ENCODE results near the gene ZNF684.

DNA sequence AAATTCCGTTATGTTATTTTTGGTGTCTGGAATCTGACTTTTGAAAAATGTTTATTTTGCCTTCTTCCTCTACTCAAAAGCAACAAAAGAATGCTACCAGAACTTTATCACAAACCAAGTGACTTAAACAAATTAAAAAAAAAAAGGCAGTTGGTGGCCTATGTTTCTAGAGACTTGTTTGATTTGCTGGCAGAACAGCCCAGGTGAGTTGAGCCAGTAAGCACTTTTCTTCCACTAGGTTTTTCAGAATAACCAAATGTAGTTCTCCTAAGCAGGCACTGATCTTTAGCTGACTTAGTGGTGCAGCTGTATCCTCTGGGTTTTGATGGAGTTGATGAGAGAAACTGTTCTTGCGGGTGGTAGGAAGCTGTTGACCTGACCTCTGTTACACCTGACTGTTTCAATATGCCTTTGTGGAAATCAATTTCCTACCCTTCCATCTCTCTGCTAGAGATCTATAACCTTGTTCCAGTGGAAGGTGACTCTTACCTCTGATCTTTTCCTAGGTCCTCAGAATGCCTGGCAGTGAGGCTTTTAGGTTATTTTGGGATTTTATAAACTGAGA, 51.7 kb upstream of the MACF1 start:
CAGE:
- cytosol, long polyA minus RNA = no peak
- cytosol, long polyA plus RNA = no peak
- long polyA plus RNA = no peak
- nucleus, long polyA minus RNA = no peak
- nucleus, long polyA plus RNA = no peak

DNA sequence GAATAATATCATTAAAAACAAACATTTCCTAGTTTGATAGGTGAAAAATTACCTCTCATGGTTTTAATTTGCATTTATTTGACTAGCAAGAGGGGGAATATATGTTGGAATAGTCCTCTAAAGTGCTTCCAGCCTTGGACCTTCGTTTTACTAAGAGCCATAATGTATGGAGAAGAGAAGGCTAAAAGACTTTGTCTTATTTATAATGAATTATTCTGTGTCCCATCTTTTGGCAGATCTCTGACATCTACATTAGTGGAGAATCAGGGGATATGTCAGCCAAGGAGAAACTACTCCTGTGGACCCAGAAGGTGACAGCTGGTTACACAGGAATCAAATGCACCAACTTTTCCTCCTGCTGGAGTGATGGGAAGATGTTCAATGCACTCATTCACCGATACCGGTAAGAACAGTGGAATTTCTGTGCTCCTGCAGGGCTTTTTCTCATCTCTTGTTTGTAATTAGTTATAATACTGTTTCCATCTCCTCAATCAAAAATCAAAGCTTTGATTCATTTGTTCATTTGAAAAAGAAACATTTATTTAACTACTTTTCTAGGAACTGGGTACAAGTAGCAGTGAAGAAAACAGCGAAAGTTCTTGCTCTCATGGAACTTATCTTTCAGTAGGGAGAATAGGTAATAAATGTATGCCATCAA, 77.6 kb downstream of the MACF1 start:
CAGE:
- cytosol, long polyA minus RNA = no peak
- cytosol, long polyA plus RNA = no peak
- long polyA plus RNA = no peak
- nucleus, long polyA minus RNA = no peak
- nucleus, long polyA plus RNA = no peak

DNA sequence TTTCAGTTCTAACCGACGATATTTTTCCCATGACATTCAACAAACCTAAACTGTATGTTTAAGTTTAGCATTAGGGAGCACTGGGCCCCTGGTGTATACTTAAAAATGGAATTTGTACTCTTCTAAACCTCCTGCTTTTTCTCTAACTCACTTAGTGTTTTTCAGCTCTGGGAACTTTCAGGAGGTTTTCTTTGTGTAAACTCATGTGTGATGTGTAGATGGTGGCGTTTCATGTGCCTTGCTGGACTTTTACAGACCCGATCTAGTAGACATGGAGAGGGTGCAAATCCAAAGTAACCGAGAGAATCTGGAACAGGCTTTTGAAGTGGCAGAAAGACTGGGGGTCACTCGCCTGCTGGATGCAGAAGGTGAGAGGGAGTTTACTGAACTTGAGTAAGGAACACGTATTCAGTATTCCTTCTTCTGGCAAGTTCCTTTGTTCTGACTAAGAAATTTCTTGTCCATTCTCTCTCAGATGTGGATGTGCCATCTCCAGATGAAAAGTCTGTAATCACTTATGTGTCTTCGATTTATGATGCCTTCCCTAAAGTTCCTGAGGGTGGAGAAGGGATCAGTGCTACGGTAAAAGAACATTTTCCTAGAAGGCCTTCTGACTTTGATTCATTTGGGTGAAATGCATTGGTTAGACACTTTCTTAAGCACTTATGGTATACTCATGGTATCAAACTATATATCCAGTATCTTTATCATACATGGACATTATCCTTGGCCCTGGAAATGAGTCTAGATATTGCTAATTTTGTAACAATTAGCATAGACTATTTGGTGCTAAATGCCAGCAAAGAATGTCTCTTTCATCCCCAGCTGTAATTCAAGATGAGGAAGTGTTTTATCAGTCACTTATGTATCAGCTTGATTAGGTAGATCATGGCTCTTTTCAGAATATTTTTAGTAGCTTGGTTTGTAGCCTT, 78.7 kb downstream of the MACF1 start:
CAGE:
- cytosol, long polyA minus RNA = no peak
- cytosol, long polyA plus RNA = no peak
- long polyA plus RNA = no peak
- nucleus, long polyA minus RNA = start-site peak on the minus strand centred at position 318 of the sequence, 82 bp wide, 71 reads
- nucleus, long polyA plus RNA = no peak

DNA sequence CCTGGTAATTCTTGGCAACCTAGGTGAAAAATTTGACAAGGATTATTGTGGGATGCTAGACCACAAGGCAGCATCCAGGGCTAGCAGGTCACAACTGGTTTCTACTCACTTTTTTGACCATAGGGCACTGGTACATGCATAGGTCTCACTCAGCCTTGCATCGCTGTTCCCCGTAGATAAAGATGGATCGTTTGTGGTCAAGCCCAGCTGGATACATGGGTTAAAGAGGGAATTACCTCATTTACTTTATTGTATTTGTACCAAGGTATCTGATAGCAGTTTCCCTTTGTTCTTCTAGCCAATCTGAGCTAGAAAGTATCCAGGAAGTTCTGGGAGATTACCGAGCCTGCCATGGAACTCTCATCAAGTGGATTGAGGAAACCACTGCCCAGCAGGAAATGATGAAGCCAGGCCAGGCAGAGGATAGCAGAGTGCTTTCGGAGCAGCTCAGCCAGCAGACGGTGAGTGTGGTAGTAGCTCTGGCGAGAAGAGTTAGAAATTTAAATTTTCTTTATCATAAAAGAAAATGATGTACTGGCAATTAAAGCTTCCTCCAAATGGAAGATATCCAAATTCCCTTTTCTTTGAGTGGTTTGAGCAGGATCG, 113.8 kb downstream of the MACF1 start:
CAGE:
- cytosol, long polyA minus RNA = no peak
- cytosol, long polyA plus RNA = no peak
- long polyA plus RNA = no peak
- nucleus, long polyA minus RNA = no peak
- nucleus, long polyA plus RNA = no peak

DNA sequence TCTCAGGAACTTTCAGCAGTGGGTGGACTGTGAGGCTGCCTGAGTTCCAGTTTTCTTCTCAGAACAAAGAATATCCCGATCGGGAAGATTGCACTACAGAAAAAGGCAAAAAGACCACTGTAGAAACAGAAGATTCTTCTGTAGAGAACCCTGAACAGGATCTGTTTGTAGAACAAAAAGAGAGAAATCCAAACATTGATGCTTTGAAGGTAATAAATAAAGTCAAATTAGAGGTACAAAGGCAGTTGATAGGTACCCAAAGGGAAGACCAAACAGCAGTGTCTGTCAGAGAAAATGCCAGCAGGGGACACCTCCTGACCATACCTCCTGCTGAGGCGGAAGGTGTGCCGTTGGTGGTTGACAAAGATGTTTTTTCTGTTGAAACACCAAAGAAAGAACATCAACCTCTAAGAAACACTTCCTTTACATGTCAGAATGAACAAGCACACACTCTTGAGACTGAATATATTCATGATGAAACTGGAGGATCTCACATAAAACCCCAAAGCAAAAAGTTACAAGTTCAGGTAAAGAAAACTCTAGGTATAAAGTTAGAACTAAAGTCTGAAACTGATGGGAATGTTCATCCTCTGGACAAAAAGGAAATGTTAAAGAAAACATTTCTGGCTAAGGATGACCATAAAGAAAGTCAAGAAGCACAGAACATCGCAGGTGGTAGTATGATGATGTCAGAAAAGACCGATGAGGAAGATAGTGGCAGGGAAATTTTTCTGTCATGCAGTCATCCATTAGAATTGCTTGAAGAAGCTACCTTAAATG, 128.4 kb downstream of the MACF1 start:
CAGE:
- cytosol, long polyA minus RNA = no peak
- cytosol, long polyA plus RNA = no peak
- long polyA plus RNA = no peak
- nucleus, long polyA minus RNA = start-site peak on the minus strand centred at position 518 of the sequence, 112 bp wide, 12 reads
- nucleus, long polyA plus RNA = no peak

DNA sequence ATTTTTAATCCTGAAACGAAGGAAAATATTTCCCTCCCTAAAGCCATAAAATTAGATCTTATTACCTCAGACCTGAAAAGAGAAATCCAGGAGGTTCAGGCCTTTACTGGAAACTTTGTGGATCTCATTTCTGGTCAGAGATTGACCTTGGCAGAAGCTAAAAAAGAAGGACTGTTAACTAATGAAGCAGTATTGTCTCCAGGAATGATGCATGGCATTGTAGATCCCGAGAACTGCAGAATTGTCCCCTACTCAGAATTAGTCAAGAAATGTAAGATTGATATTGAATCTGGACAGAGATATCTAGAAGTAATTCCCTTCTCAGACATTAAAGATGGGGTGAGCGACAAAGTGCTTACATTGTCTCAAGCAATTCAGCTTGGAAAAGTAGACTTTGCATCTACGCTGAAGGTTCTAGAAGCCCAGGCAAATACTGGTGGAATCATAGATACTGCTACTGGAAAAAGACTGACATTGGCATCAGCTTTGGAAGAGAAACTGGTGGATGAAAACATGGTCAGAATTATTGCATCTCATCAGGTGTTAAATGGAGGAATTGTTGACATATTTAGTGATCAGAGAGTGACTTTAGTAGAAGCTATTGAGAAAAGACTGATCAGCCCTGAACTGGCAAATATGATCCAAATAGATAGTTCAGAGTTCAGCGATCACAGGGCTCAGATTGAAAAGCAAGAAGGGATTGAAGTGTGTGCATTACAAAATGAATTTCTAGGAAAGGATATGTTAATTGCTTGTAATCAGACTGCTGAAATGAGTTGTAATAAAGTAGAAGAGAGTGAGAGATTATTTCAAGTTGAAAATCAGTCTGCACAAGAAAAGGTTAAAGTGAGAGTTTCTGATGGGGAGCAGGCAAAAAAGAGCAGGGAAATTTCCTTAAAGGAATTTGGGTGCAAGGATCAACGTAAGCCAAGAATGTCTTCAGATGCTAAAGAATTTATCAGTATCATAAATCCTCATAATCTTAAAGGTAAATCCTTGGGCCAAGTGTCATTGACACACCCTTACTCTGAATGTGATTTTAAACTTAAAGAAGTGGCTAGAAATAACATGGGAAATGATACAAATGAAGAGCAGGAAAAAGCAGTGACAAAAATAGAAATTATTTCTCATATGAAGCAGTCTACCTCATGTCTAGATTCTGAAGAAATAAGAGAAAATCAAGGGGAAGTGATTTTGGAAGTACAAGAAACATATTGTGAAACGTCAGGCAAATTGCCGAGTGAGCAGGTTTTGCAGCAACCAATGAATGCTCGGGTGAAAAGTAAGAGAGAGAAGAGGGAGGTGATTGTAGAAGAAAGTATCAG, 130.2 kb downstream of the MACF1 start:
CAGE:
- cytosol, long polyA minus RNA = start-site peak on the plus strand centred at position 637 of the sequence, 196 bp wide, 9 reads; start-site peak on the plus strand centred at position 932 of the sequence, 137 bp wide, 7 reads; start-site peak on the plus strand centred at position 1,243 of the sequence, 74 bp wide, 9 reads
- cytosol, long polyA plus RNA = no peak
- long polyA plus RNA = no peak
- nucleus, long polyA minus RNA = no peak
- nucleus, long polyA plus RNA = no peak

DNA sequence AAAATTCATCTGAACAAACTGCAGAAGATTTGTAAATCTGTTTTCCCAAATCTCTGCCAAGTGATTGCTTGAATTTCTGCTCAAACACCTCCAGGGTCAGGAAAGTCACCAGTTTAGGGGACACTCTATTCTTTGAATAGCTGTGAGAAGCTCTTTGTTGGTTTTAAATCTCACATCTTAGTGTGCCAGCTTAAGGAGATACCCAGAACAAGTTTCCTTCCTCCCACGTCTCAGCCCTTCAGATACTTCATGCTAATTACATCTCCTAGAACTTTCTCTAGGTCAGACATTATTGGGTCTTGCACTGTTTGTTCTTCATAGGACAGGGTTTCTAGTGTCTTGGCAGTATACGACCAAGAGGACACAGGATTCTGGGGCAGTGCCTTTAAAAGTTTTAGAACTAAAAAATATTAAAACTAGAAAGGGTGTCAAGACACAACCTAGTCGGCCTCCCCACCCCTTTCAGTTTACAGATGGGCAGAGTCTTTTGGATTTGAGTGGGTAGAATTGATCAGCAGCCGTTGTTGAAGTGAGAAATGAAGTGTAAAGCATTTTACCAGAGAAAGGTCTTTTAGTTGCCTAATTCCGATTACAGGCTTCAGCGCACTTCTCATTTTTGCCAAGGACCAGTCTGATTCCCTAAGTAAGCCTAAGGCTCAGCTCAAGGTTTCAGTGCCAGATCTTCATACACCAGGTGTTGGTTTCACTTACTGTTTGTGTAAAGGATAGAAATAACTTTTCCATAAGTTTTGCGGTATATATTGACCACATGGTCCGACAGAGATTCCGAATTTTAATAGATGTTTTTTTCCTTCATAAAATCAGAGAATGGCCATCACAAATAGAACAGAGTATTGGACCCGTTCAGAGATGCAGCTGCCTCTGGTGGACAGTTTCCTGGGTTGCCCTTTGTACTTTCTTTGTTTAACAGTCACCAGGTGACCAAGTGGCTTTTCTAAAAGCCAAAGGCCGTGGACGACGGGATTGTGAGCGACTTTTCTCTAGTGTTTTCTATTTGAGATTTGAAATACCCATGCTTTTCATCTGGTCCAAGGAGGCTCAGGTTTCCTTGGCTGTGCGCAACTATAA, 84.0 kb upstream of the BMP8A start:
CAGE:
- cytosol, long polyA minus RNA = no peak
- cytosol, long polyA plus RNA = no peak
- long polyA plus RNA = no peak
- nucleus, long polyA minus RNA = no peak
- nucleus, long polyA plus RNA = no peak

GRCh38 chr1:39408244-39409419, 82.8 kb upstream of the BMP8A start:
CAGE:
- cytosol, long polyA minus RNA = no peak
- cytosol, long polyA plus RNA = no peak
- long polyA plus RNA = no peak
- nucleus, long polyA minus RNA = no peak
- nucleus, long polyA plus RNA = no peak

CAGE:
- cytosol, long polyA minus RNA = no peak
- cytosol, long polyA plus RNA = no peak
- long polyA plus RNA = no peak
- nucleus, long polyA minus RNA = start-site peak on the minus strand at chr1:39442192-39442309, 37 reads
- nucleus, long polyA plus RNA = no peak
Measured at GRCh38 chr1:39441593-39442618, 49.5 kb upstream of the BMP8A start.

CAGE:
- cytosol, long polyA minus RNA = no peak
- cytosol, long polyA plus RNA = no peak
- long polyA plus RNA = no peak
- nucleus, long polyA minus RNA = no peak
- nucleus, long polyA plus RNA = no peak
Measured at GRCh38 chr1:39733020-39733686, 5.5 kb upstream of the PPIE start.

GRCh38 chr1:39849398-39850051, 33.8 kb downstream of the TRIT1 start:
CAGE:
- cytosol, long polyA minus RNA = no peak
- cytosol, long polyA plus RNA = no peak
- long polyA plus RNA = no peak
- nucleus, long polyA minus RNA = no peak
- nucleus, long polyA plus RNA = no peak

GRCh38 chr1:39876138-39876552, 7.2 kb downstream of the TRIT1 start:
CAGE:
- cytosol, long polyA minus RNA = no peak
- cytosol, long polyA plus RNA = no peak
- long polyA plus RNA = no peak
- nucleus, long polyA minus RNA = no peak
- nucleus, long polyA plus RNA = no peak

DNA sequence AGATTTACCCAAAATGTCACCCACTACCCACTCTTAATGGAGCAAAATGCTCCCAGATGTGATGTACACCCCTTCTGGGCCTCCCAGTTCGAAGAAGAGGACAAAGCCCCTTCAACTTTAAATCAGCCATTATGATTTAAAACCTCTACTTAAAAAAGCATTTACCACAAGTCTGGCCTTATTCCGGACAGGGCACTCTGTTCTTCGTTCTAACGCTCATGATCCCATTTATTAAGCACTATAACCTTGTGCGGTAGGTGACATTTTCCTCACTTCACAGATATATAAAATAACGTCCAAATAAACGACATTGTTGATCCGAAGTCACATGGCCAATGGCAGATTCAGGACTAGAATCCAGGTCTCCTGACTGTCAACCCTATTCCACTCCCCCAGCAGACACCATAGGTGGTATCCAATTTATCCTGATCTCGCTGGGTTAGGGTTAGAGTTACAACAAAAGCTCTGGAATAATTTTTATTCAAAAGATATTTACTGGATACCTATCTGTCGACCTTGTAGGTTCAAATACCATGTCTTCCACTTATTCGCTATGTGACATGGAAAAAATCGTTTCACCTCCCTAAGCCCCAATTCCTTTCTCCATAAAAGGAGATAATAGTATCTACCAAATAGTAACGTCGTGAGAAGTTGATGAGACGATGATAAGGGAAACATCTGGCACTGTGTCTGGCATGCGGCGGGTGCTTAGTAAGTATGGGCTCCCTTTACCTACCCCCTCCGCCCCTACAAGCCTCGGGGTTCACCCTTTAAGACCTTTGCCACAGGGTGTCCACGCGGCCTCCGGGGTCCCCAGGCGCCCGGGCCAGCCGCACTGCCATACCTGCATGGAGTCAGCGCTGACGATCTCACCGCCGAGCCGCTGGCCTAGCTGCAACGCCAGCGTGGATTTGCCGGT, 571 bp downstream of the TRIT1 start:
CAGE:
- cytosol, long polyA minus RNA = no peak
- cytosol, long polyA plus RNA = no peak
- long polyA plus RNA = no peak
- nucleus, long polyA minus RNA = no peak
- nucleus, long polyA plus RNA = no peak

DNA sequence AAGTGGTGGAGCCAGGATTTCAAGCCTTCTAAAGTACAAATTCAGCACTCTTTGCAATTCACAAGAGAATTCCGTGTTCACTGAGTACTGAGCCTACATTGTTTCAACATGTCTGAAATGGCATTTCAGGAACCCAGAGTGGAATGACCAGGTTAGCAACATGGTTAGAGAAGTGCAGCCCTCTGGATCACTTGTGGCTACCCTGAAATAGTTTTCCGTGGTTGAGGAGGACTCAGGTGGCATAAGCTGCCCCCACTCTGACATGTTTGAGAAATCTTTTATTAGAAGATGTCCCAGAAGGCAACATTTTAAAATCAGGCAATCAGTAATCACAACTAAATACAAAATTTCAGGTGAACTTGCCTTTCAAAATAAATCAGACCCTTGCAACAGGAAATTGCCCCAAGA, 6.5 kb downstream of the MYCL start:
CAGE:
- cytosol, long polyA minus RNA = no peak
- cytosol, long polyA plus RNA = no peak
- long polyA plus RNA = no peak
- nucleus, long polyA minus RNA = no peak
- nucleus, long polyA plus RNA = no peak

DNA sequence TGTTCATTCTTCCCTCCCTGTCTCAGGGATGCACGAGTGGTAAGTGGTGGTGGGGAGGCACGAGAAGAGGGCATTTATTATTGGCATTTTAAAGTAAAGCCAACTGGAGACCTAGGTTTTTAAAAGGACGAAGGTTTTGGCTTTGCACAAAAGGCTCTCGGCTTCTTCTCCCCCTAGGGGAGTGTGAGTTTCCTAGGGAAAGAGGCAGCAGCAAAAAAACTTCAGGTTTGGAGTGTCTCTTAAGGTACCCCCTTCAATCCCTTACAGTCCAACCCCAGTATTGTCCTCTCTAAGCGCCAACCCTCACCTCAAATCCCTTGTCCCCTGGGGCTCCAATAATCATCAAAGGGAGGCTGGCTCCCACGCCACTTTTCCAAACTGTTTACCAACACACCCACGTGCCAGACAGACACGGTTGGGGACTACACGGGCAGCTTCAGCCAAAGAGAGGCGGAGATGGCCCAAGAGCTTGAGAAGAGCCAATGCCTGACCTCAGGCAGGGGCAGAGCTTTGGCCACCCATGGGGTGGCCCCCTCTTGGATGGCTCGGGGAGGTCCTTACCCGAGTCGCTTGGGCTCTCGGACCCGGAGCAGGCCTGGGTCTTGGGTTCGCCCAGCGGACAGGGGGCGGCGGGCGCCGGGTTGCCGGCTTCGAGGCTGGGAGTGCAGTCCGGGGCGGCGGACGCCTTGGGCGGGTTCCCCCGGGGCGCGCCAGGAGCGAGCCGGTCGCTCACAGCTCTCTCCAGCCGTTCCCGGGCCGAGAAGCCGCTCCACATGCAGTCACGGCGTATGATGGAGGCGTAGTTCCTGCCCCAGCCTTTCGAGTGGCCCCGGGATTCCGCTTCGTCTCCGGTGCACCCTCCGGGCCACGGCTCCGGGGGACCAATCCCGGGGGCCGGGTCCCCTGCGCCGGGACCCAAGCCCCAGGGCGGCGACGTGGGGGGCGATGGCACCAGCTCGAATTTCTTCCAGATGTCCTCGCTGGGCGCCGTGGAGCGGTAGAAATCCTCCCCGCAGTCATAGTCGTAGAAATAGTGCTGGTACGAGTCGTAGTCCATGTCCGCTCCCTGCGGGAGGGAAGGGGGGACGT, 995 bp downstream of the MYCL start:
CAGE:
- cytosol, long polyA minus RNA = no peak
- cytosol, long polyA plus RNA = no peak
- long polyA plus RNA = no peak
- nucleus, long polyA minus RNA = no peak
- nucleus, long polyA plus RNA = no peak

DNA sequence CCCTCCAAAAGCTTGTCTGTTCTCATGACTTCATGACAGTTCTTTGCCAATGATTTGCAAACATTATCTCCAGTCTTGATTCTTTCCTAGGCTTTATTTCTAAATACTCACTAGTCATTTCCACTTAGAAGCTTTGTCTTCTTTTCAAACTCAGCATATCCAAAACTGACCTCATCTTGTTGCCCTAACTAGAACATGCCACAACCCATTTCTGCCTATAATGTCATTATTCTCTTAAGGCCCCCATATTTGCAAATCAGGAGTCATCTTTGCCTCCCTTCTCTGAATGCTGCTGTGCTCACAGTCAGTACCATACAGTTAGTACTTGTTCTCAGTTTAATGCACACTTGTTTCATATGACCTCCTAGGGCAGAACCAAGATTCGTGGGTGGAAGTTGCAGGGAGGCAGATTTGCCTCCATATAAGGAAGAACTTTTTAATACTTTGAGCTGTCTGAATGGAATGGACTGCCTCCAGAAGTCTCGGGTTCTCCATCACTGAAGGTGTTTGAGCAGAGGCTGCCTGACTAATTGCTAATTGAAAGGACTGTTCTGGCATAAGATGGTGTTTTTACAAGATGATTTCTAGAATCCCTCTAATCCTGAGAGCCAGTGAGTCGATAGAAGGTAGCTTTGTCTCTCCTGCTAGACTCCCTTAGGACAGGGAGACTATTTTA, 9.2 kb downstream of the CAP1 start:
CAGE:
- cytosol, long polyA minus RNA = no peak
- cytosol, long polyA plus RNA = no peak
- long polyA plus RNA = no peak
- nucleus, long polyA minus RNA = no peak
- nucleus, long polyA plus RNA = no peak

DNA sequence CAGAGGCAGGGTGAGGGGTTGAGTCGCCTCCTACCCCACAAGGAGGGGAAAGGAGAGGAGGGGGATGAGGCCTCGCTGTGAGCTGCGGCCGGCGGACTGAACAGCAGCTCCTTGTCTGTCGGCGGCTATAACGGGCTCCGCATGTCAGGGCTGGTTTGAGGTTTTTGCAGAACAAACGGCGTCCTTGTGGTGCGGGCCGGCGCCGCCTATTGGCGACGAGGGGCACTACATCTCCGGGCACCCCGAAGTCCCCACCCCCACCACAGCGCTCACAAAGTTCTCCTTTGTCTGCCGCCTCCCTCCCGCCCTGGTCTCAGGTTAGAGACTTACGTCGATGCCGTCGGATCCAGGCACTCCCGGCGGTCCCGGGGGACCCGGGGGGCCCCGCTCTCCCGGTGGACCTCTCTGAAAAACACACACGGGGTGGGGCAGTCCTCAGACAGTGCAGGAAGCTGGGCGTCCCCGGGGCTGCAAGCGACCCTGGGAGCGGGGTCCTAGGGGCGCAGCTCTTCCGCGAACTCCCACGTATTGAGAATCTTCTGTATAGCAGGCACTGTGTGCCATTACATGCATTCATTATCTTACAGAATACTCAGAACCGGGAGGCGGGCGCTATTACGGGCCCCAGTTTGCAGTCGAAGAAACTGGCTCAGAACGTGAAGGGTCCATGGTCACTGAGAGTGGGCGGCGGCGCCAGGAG, 1.7 kb downstream of the COL9A2 start:
CAGE:
- cytosol, long polyA minus RNA = no peak
- cytosol, long polyA plus RNA = no peak
- long polyA plus RNA = no peak
- nucleus, long polyA minus RNA = no peak
- nucleus, long polyA plus RNA = no peak

CAGE:
- cytosol, long polyA minus RNA = no peak
- cytosol, long polyA plus RNA = no peak
- long polyA plus RNA = no peak
- nucleus, long polyA minus RNA = no peak
- nucleus, long polyA plus RNA = no peak
Measured at GRCh38 chr1:40339436-40339686, 22.3 kb upstream of the COL9A2 start.

CAGE:
- cytosol, long polyA minus RNA = no peak
- cytosol, long polyA plus RNA = no peak
- long polyA plus RNA = no peak
- nucleus, long polyA minus RNA = no peak
- nucleus, long polyA plus RNA = no peak
Measured at GRCh38 chr1:40384149-40384855, 10.8 kb downstream of the SMAP2 start.

GRCh38 chr1:40531204-40532377, at the start of gene ZNF684:
TSS of gene ZNF684 (plus strand) at chr1:40531637.
CAGE:
- cytosol, long polyA minus RNA = no peak
- cytosol, long polyA plus RNA = no peak
- long polyA plus RNA = no peak
- nucleus, long polyA minus RNA = start-site peak on the plus strand at chr1:40531645-40531670, 7 reads
- nucleus, long polyA plus RNA = start-site peak on the plus strand at chr1:40531617-40531715, 10 and 16 reads in 2 replicates

All from keratinocyte (primary cell).